Right ventricle myocardium (tissue), 1 donor: ENCODE measurements around a stretch of chr15.

DNA sequence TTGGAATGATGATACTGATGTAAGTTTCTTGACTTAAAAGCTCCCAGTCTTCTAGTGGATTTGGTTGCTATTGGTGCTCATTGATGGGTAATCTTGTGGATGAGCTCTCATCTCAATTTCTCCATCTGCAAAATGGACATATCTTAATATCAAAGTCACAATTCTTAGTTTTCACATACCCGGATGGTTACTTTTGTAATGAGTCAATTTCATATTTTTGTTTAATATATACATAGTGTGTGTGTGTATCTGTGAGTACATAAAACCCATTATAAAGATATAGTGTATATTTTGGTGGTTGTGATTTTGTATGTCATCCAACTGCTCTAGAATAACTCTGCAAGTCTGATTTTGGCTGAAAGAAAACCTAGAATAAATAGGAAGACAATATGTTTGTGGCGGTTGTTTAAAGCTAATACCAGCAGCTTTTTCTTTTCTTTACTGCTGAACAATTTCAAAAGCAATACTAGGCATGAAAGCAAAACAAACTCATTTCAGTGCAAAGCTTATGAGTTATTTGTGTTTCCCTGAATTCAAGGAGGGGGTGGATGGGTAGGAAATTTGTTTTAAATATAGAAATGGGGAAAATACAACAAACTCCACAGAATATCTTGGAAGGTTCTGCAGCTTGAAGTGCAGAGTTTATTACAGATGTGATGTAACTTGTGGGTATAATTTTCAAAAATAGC is 1042.0 kb upstream of the NR2F2 start:
- PRO-cap, 2 experiments, result no peak in any of the 2 experiments

- PRO-cap, 2 experiments, result peak in 1 of 2 experiments; most common plus-strand start chr15:95326848 (in 1); most common minus-strand start chr15:95326841 (in 1)
Measured at GRCh38 chr15:95326446-95327536, 1003.7 kb upstream of the NR2F2 start.

DNA sequence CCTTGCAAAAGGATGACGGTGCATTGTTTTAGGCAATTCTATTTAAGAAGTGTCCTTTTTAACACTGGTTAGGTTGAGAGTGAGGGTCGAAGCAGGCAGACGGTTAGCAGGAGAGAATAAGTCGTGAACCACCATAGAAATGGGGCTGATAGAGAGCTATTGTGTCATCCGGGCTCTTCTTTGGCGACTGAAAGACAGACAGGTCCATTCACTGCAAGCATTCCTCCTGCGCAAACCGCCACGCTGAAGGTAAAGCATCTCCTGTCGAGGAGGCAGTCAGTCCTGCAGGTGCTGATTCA is 1002.9 kb upstream of the NR2F2 start:
- PRO-cap, 2 experiments, result no peak in any of the 2 experiments

DNA sequence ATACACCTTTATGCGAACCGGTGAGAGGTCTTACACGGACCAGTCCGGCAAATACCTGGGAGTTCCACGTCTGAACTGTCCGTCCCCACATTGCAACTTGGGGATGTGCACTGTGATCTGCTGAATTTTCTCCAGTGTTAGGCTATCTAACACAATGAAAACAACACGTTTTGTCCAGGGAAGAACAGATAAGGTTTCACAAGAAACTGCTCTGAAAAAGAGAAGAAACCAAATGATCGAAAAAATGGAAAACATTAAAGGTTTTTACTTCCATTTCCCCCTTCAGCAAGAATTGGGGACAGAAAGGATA is 868.2 kb upstream of the NR2F2 start:
- PRO-cap, 2 experiments, result no peak in any of the 2 experiments

GRCh38 chr15:95469616-95470143 is 860.8 kb upstream of the NR2F2 start:
- PRO-cap, 2 experiments, result no peak in any of the 2 experiments

DNA sequence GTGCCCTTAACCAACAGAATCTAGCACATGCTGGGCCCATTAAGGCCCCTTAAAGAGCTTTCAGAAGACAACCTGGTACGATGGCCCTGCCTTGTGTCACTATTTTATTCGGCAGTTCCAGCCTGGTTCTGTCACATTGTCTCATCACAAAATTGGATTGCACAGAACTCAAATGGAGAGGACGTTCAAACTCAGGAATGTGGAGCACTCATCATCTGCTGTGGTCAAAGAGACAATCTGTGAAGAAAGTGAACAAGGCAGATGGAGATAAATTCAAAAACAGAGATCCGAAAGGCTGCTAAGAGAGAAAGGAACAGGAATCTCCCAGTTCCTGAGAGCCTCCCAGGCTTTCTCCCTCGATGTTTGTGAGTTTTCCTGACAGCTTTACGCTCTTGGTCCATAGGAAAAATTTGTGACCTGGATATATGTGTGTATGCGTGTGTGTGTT is 852.9 kb upstream of the NR2F2 start:
- PRO-cap, 2 experiments, result no peak in any of the 2 experiments

DNA sequence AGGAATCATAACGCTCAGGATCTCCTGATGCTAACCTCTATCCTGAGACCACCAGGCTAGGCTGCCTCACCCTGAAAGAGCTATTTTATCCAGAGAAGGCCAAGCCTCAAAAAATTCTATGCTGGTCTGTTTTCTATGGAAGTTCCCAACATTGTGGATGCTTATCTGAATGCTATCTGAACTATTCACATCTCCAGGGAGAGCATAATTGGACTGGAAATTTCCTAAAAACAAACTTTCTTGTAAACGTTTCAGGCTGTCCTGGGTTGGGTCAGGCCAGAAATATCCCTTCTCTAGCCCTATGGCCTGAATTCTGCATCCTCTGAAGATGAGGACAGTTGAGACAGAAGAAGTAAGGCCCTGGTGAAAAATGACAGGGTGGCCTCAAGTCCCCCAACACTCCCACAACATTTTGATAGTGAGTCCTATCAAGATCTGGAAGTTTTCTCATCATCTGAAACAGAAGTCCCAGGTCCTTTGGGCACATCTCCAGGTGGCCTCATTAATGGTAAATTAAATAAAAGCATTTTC is 706.4 kb upstream of the NR2F2 start:
- PRO-cap, 2 experiments, result no peak in any of the 2 experiments

- PRO-cap, 2 experiments, result no peak in any of the 2 experiments
Measured at GRCh38 chr15:95936882-95937587, 393.5 kb upstream of the NR2F2 start.

GRCh38 chr15:96213803-96214328 is 116.6 kb upstream of the NR2F2 start:
- PRO-cap, 2 experiments, result no peak in any of the 2 experiments

GRCh38 chr15:96323806-96325057 is 6.3 kb upstream of the NR2F2 start:
- PRO-cap, 2 experiments, result peak in 1 of 2 experiments; most common plus-strand start chr15:96324479 (in 1)

GRCh38 chr15:96329349-96329832 is 1.1 kb upstream of the NR2F2 start:
- PRO-cap, 2 experiments, result no peak in any of the 2 experiments

DNA sequence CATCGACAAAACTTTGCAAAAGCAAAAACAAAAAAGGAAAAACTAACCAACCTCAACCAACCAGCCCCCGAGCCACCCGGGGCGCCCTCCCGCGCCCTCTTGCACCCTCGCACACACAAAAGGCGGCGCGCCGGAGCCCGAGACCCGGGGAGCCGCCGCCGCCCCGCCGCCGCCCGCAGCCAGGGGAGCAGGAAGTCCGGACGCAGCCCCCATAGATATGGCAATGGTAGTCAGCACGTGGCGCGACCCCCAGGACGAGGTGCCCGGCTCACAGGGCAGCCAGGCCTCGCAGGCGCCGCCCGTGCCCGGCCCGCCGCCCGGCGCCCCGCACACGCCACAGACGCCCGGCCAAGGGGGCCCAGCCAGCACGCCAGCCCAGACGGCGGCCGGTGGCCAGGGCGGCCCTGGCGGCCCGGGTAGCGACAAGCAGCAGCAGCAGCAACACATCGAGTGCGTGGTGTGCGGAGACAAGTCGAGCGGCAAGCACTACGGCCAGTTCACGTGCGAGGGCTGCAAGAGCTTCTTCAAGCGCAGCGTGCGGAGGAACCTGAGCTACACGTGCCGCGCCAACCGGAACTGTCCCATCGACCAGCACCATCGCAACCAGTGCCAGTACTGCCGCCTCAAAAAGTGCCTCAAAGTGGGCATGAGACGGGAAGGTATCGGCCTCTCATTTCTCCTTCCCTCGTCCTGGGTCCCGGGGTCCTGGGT is 1.5 kb downstream of the NR2F2 start:
- PRO-cap, 2 experiments, result no peak in any of the 2 experiments

GRCh38 chr15:96332976-96334030 is 2.8 kb downstream of the NR2F2 start:
- PRO-cap, 2 experiments, result peak in 2 of 2 experiments; most common plus-strand start chr15:96333660 (in 1); most common minus-strand start chr15:96333639 (in 2)

- PRO-cap, 2 experiments, result no peak in any of the 2 experiments
Measured at GRCh38 chr15:96334031-96334847, 3.7 kb downstream of the NR2F2 start.

- PRO-cap, 2 experiments, result peak in 2 of 2 experiments; most common plus-strand start chr15:96341264 (in 2)
Measured at GRCh38 chr15:96341163-96341494, 10.6 kb downstream of the NR2F2 start.

GRCh38 chr15:96351583-96352742 is 21.5 kb downstream of the NR2F2 start:
- PRO-cap, 2 experiments, result no peak in any of the 2 experiments

DNA sequence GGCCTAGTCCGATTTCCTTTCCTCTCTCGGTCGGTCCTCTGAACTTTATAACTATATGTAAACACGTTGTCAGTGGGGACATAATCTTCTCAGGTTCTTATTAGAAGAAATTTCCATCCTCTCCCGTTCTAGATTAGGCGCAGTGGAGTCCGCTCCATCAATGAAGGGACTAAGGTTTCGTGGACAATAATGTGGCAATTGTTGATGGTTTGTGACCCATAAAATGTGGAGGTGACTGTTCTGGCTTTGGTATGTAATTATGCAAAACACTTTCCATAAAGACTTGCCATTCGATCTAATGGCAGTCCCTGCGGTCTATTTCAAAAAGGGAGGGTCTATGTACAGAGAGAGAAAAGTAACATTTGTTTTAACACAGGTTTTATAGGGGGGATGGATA is 31.9 kb downstream of the NR2F2 start:
- PRO-cap, 2 experiments, result no peak in any of the 2 experiments

GRCh38 chr15:96362890-96363769 is 32.6 kb downstream of the NR2F2 start:
- PRO-cap, 2 experiments, result no peak in any of the 2 experiments

DNA sequence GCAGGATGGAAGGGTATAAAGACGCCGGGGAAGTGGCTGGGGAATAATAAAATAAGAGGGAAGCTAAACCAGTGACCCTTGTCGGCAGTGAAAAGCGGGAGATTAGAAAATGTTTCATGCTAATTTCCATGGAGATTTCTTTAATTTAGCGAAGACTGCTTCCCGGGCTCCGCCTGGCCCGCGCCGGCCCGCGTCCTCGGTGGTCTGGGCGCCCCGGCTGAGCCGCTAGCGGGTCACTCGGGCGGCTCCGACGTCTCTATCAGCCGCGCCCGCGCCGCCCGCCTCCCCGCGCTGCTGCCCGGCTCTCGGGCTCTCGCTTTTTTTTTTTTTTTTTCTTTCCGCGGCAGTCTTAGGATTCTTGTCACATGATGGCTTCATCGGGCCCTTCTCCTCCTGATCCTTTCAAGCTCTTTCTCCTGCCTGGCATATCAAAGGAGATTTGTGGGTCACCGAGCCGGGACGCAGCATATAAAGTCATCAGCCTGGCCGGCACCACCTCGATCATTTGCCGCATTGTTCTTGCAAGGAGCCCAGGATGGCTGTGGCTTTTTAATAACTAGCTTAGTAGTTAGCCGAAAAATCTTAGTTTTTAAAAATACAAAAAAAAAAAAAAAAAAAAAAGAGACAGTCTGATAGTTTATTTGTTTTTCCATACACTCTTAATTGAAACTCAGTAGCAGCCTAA is 617.4 kb downstream of the NR2F2 start:
- PRO-cap, 2 experiments, result no peak in any of the 2 experiments

GRCh38 chr15:97692050-97692856 is 268.2 kb upstream of the ARRDC4 start:
- PRO-cap, 2 experiments, result peak in 1 of 2 experiments; most common plus-strand start chr15:97692551 (in 1); most common minus-strand start chr15:97692436 (in 1)